HTR-8/SVneo (cell line): ENCODE results near the genes ZNF32 and ZNF488.

GRCh38 chr10:43393393-43394491 lies 15.2 kb downstream of the HNRNPF start:
- RRBS, result no CpG with 5 or more reads among the region's 11 CpGs

DNA sequence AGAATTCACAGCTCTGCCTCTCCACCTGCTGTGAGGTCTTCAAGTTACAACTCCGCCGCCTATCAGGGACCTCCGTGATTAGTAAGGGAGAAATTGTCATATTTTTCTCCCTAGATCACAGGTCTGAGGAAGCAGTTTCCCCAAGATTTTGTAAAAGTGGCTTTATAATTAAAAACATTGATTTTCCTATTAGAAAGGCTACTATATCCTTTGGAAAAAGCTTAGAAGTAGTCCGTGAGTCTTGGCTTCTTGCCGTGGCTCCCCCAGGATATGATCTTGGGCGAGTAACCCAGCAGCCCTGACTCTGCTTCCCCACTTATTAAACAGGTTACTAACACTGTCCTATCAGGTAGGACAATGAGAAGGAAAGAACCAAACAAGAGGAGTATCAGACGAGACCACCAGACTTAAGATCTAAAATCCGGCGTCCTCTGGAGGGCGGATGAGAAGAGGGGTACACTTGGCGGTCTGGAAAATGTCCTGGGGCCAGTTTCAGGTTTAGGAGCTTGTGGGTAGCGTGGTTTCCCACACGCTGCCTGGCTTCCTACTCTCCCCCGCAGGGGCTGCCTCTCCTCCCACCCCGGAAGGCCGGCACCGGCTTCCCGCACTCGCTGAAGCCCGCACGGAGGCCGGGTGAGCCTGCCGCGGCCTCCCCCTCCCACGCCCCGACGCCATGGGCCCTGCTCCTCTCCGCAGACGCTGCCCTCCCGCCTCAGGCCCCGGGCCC lies 690 bp downstream of the ZNF32 start:
- RRBS, result 23% methylated on average over 12 of the region's 31 CpGs

DNA sequence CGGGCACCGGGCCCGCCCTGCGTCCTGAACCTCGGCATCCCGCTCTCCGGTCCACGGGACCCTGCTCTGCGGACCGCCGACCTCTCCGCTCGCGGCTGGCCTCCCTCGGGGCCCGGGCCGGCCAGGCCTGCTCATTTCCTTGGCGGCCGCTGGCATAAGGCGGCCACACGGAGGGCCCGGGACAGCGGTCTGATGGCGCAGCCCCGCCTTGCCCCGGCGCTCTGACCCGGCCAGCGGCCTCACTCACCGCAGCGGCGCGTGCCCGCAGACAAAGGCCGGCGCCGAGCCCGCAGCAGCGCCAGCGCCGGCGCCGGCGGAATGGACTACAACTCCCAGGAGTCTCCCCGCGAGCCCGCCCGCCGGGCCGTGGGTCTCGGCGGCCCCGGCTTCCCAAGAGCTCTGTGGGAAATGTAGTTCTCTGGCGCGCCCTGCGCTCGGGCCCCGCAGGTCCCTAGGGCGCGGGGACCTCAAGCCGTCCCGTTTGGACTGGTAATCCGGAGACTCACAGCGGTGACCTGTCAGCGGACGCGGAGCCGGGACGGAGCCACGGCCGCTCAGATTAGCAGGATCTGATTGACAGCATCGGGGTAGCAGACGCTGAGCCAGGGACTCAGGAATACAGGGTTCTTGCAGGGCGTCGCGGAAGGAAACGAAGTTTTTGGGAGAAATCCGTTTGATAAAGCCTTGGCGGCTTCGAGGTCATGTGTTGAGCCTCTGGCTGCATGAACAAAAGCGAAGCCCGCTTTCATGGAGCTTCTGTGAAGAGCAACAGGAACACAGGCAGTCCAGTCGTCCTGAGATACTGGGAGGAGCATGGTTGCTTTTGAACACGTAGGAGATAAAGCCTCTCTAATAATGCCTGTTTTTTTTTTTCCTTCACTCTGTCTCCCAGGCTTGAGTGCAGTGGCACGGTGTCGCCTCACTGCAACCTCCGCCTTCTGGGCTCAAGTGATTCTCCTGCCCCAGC lies at the start of gene ZNF32:
Gene ZNF32 (minus strand): TSS at position 327 of the 967 bp plus-strand sequence.
- RRBS, result 4% methylated on average over 43 of the region's 87 CpGs

GRCh38 chr10:43816613-43816892 lies 167.9 kb upstream of the ZNF32 start:
- RRBS, result no CpG with 5 or more reads among the region's 4 CpGs

GRCh38 chr10:44316192-44317282 lies 68.4 kb downstream of the CXCL12 start:
- RRBS, result no CpG with 5 or more reads among the region's 18 CpGs

- RRBS, result no CpG with 5 or more reads among the region's 18 CpGs
Measured at GRCh38 chr10:44863931-44864525, 47.1 kb upstream of the TMEM72 start.

DNA sequence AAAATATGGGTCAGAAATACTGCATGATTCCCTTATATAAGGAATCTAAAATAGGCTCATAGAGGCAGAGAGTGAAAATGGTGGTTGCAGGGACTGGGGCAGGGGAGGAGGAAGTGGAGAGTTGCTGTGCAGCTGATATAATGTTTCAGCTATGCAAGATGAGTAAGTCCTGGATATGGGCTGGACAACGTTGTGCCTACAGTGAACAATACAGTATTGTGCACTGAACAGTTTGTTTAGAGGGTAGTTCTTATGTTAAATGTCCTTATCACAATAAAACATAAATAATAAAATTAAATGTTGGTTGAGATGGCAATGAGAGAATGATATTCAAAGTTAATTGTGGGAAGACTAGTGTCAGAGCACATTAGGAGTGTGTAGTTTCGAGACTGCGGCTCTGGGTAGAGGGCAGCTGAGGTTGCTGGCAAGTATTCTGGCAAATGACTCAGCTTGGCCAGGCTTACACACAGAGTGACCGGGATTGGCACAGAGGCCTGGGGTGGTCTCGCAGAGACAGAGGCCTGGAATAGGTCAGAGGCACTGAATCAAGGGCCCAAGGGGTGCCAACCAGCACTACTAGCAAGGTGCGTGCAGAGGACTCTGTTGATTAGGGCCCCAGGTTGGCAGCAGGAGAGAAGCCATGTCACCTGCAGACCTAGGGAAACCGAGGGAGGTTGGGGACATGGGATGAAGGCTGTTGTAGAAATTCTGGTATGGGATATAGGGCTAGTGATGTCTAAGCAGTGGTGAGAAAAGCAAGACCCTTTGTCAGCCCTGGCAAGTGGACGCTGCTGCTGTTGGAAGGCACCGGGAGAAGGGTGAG lies 2.8 kb upstream of the DEPP1 start:
- RRBS, result 94% methylated on average over 1 of the region's 9 CpGs

DNA sequence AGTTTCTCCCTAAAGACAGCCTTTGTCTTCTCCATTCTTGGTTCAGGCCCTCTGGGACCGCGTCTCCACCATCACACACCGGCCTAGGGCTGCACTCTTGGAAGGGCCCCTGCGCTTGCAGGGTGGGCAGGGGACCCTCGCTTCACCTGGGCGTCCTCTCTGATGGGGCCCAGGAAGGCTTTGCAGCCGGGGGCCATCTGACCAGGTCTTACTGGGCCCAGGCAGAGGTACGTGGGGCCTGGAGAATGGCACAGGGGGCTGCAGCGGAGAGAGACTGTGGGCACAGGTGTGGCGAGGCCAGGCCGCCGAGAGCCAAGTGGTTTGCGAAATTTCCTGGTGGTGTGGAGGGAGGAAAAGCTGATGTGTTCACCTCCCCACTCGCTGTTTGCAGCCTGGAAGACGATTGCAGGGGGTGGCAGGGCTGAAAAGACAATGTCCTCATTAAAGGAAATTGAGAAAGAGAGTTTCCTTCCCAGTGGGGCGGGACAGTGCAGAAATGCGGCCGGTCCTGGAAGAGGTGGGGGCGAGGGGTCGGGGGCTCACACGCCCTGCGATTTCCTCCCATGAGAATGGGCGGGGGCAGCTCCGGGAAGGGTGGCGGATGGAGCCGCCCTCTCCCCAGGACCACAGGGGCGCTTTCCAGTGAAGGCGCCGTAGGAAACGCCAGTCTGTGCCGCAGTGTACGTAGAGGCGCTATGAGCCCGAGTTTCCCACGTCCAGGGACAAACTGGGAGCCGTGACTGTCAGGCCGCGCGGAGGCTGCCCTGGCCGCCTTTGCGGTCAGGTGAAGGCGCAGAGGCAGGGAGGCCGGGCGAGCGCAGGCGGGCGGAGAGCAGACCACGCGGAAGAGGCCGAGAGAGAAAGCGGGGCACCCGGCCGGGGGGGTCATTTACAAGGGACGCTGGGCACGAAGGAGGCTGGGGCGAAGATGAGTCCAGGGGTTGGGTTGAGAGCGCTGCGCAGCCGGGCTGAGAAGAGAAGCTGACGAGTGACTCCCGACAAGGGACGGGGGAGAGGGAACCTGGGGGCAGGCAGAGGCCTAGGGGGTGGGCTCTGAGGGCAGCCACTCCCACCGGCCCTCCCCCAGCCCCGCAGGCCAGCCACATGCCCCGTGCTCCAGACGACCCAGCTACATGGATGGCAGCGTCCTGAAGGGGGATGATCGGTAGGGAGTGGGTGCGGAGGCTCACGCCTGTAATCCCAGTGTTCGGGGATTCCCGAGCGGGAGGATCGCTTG lies 44.8 kb downstream of the ALOX5 start:
- RRBS, result 32% methylated on average over 25 of the region's 74 CpGs

DNA sequence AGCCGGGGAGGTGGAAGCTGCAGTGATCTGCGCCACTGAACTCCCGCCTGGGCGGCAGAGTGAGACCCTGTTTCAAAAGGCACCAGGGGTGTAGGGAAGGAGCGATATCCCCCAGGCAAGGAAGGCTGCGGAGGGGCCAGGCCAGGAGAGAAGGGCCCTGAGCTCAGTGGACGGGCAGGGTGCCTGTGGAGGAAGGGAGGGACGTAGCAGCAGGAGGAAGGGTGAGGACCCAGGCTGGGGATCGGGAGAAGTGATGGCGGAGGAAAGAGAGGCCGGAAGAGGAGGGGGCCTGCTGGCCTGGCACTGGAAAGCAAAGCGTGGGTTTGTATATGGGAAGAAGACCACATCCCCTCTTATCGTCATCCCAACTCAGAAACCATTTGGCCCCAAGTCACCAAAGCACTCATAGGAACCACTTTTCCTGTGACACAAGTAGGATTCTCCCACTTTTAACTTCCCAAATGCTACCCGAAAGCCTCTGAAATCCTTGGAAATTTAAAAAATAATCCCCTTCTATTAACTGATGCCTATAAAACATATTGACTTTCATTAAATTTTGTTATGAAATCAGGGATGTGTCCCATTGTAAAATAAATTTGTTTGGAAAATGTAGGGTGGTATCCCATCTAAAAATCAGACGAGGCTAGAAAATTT lies 45.8 kb downstream of the ALOX5 start:
- RRBS, result no CpG with 5 or more reads among the region's 15 CpGs

DNA sequence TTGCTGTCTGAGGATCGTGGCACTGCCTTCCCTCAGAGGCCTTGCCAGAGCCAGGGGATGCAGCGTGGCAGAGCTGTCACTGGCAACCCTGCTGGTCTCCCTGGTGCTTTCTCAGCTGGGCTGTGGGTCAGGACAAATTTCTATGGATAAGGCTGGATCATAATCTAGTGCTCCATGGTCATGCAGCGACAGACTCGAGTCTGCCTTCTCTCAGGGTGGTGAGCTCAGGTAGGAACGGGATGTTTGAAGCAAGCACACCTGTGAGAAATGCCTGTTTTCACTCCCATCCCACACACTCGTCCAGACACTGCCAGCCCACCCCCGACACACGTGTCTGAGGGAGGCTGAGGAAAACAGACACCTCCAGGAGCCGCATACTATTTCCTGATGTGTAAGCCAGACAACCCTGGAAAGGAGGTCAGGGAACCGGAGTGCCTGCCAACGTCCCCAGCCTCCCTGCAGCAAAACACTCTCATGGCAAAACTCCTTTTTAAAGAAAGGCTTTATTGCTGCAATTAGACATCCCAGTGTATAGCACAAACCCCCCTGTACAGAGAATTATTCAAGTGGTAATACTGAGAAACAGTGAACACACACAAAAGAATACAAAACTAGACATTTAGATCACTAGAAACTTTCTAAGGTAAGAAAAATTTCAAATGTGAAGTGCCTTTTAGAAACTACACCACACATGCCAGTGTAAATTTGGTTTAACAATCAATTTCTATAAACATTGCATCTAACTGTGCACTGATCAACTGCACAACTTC lies 80.3 kb downstream of the ALOX5 start:
- RRBS, result no CpG with 5 or more reads among the region's 11 CpGs

DNA sequence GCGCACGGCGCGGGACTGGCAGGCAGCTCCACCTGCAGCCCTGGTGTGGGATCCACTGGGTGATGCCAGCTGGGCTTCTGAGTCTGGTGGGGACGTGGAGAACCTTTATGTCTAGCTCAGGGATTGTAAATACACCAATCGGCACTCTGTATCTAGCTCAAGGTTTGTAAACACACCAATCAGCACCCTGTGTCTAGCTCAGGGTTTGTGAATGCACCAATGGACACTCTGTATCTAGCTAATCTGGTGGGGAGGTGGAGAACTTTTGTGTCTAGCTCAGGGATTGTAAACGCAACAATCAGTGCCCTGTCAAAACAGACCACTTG lies 65.9 kb upstream of the MARCHF8 start:
- RRBS, result no CpG with 5 or more reads among the region's 7 CpGs

GRCh38 chr10:46019765-46020419 lies 10.5 kb downstream of the NCOA4 start:
- RRBS, result no CpG with 5 or more reads among the region's 6 CpGs

DNA sequence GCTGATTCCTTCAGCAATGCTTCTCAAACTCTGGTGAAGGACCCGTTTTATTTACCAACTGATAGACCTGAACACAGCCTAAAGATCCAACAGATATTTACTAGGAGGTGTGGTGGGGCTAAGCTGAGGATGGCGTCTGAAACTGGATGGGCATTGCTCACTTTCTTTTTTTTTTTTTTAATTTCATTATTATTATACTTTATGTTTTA lies 93.6 kb downstream of the PTPN20 start:
- RRBS, result no CpG with 5 or more reads among the region's 2 CpGs

DNA sequence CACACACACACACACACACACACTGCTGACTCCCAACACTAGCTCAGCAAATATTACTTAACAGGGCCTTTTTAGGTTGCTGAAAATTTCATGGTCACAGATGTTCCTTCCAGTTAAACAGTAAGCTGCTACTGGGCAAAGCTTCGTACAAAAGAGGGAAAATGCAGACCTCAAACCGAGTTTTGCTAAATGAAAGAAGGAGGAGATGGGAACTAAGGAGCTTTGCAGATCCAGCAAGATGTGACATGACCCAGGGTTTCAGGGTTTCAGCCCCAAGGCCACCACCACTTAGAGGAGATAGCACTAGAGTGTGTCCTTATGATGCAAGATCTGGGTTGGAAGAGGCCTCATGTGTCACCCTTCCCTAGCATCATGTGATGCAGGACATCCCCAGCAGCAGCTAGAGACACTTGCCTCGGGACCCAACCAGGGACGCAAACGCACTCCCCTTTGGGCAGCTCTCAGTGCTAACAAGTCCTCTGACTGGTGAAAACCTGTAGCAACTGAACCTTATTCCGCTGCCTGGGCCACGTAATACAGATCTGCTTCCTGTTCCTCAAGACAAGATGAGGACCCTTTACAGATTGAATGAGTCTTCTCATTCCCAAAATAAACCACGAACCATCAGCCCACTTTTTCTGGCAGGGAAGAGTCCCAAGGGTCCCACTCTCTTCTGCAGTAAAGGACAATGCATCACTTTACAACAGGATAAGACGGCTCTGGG lies 45.0 kb upstream of the GDF10 start:
- RRBS, result no CpG with 5 or more reads among the region's 9 CpGs

DNA sequence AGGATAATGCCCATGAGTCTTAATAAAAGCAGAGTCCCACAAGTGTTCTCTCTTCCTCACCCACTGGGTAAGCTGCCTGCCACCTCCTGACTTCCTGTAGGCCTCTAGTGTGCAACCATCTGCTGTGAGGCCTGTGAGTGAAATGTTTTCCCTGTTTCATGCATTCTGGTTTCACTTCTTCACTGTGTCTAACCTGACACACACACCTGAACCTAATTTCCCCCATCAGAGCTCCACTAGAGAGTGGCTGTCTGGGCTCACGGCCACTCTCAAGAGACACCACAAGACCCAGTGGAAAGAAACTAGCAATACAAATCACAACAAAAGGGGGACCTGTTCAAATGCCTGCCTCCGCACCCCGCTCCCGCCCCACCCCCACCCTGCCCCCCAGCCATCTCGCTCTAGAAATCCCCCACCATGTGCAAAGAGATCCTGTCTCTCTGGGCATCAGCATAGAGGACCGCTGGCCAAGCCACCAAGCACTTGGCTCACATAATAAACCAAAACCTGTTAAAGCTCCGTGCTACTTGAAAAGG lies 38.7 kb upstream of the GDF10 start:
- RRBS, result no CpG with 5 or more reads among the region's 7 CpGs

DNA sequence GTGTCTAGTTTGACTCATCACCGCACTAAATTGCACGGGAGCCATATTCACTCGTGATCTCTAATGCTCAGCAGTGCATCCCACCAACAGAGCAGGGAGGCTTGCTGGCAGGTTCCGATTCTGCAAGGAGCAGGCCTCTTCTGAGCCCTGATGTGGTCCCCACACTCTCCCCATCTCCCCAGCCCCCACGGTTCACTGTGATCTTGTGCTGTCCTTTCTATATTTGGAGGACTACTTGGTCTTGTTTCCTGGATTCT lies 338 bp upstream of the GDF2 start:
- RRBS, result no CpG with 5 or more reads among the region's 5 CpGs

DNA sequence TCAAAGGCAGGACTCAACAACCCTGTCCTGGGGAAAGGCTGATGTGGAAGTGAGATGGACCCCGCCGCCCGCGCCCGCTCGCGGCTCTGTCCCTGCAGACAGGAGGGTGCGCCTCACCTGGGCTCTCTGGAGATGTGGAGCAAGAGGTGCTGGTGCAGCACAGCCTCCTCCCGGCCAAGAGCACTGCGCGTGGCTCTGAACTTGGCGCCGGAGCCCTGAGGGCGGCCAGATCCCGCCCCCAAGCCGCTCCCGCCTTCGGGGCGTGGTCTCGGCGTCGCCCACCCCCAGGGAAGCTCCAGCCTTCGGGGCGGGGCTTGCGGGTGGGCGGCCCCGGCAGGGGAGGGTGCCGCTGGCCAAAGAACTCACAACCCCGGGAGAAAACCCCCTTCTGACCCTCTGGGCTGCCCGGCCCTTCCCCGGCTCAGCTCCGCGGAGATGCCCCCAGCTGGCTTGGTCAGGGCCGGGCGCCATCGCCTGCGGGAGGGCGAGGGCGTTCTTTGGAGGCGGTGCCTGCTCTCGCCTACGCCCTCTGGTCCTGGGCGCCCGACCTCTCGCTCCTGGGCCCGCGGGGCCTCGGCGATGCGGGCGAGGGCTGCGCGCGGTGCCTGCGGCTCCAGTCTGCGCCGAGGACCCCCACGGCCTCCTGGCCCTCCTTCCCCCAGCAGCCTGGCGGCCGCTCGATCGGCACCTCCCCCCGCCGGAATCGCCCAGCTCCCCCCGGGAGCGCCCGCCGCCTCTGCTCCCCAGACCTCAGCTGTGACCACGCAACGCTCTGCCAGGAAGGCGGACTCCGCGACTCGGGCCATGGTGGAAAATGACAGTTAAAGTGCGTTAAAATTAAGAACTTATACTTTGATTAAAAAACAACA lies at the start of gene ZNF488:
Gene ZNF488 (minus strand): TSS at position 191 of the 869 bp plus-strand sequence.
- RRBS, result no CpG with 5 or more reads among the region's 76 CpGs

DNA sequence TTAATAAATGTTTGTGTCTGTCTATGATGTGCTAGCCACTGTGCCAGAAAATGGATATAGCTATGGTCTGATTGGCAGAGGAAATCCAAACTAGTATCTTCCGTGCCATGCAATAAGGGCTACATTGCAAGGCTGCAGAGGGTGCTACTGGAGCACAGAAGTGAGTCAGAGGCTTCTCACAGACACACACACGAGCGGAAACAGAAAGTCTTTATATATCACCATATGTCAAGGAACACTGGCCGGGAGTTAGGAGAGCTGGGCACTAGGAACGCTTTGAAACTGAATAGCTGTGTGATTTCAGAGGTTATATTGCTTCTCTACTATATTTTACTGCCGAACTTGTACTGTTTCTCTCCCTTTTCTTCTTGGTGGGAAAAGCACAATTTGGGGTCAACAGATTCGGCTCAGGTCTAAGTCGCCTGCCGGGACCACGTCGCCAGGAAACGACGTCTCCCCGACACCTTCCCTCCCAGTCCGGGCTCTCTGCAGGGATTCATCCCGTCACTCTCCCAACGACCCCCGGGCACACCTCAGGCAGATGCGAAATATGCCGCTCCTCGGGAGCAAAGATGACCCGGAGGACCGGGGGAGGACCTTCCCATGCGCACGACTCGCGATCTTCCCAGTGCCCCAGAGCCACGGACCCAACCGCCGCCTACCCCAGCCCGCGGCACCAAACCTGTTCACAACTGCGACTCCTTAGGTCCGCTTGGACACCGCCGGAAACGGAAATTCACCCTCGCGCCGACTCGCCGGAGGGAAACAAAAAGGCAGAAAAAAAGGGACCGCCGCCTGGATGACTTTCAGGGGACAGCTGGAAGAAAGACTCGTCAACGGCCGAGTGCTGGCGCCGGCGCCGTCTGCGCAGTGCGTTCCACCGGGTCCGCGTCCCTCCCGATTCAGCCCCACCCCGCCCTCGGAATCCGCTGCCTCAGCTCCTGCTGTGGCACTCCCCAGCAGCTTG lies 29.6 kb upstream of the AGAP9 start:
- RRBS, result no CpG with 5 or more reads among the region's 60 CpGs

DNA sequence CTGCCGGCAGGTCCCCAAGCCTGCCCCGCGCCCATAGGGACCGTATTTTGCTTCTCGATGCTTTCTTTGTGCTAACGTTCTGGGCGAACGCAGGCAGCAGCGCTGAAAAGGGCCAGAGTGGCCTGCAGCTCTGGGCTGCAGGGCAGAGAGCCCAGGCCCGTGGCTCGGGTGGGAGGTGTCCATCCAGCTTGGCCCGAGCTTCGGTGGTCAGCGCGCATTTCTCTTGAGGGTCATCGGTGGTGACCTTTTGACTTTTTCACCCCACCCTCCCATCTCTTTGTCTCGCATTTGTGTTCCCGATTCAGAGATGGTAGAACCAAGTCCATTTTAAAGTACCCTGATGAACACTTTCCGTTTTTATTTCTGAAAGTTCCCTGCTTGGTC lies 771 bp downstream of the MAPK8 start:
- RRBS, result no CpG with 5 or more reads among the region's 19 CpGs

DNA sequence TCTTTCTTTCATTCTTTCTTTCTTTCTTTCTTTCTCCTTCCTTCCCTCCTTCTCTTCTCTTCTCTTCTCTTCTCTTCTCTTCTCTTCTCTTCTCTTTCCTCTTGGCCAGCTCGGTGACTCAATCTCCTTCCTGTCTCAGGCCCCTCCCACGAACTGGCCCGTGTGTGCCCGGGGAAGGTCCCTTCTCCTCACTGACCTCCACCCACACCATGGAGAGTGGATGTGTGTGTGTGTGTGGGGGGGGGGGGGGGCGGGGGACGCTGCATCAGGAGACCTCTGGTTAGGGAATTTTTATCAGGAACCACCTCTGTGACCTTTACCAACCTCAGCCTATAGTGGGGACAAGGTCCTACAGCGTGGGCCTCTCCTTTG lies 29.7 kb upstream of the WDFY4 start:
- RRBS, result no CpG with 5 or more reads among the region's 7 CpGs